ENCODE measurements around a stretch of chr17.

DNA sequence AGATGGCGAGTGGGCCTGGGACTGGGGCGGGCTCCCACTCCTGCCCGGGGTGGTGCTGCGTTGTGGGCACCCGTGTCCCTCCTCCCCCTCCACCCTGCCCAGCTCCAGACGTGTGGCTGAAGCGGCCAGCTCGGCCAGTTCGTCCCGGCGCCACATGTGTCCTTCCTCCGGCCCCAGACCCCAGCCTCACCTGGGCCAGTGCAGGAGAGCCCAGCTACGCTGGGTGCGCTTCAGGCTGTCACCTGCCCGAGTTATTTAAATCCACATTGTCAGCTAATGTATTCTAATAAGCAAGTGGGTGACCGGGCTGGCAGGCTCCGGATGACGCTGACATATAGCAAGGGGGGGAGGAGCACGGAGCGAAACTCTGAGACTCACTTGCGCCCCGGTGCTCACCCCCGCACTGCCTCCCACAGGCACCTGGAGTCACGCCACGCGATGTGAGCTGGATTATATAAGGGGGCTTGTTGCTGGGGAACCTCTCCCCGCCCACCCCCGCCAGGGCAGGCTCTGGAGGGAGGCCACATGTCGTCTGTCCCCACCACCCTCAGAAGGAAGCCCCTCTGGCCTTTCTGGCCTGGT, 7.2 kb upstream of the BAIAP2 start:
- PRO-cap, result no peak
- RAMPAGE, long total RNA, 3 experiments, result no peak in any of the 3 experiments

DNA sequence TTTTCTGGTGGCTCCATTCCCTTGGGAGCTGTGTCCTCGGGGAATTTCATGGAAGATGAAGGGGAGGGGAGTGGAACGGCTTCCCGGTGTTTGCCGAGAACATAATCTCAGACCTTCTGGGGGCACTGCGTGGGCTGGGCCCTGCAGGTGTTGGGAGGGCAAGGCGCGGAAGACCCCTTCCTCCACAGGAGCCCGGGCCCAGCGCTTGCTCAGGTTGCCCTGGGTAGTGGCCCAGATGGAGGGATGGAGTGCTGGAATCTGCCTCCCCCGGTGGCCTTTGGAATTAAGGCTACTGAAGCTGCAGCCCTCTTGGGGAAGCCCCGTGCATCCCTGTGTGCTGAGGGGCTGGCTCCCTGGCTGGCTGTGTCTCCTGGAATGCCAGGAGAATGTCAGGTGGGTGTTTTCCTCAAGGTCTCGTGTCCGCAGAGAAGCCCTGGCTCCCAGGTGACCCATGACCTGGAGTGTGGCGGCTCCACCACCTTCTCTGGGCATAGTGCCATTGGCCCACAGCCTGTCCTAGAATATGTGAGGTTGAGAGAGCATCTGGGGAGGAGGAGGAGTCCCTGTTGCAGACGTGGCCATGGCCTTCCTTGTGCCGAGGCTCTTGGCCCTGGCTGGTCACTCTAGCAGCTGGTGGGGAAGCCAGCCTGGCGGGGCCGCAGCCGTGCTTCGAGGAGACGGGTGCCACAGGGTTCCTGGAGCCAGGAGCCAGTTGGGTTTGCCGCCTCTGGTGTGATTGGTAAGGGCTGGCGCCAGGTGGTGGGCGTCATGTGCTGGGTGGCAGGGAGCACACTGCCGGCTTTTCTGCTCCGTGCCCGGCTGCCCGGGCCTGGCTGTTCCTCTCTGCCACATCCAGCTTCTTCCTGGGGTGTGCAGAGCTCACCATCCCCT, 3.2 kb downstream of the BAIAP2 start:
- PRO-cap, result no peak
- RAMPAGE, long total RNA, 3 experiments, result no peak in any of the 3 experiments

- PRO-cap, result no peak
- RAMPAGE, long total RNA, 3 experiments, result no peak in any of the 3 experiments
Measured at GRCh38 chr17:81039705-81040666, 5.0 kb downstream of the BAIAP2 start.

GRCh38 chr17:81048573-81049166, 13.7 kb downstream of the BAIAP2 start:
- PRO-cap, result no peak
- RAMPAGE, long total RNA, 3 experiments, result no peak in any of the 3 experiments

DNA sequence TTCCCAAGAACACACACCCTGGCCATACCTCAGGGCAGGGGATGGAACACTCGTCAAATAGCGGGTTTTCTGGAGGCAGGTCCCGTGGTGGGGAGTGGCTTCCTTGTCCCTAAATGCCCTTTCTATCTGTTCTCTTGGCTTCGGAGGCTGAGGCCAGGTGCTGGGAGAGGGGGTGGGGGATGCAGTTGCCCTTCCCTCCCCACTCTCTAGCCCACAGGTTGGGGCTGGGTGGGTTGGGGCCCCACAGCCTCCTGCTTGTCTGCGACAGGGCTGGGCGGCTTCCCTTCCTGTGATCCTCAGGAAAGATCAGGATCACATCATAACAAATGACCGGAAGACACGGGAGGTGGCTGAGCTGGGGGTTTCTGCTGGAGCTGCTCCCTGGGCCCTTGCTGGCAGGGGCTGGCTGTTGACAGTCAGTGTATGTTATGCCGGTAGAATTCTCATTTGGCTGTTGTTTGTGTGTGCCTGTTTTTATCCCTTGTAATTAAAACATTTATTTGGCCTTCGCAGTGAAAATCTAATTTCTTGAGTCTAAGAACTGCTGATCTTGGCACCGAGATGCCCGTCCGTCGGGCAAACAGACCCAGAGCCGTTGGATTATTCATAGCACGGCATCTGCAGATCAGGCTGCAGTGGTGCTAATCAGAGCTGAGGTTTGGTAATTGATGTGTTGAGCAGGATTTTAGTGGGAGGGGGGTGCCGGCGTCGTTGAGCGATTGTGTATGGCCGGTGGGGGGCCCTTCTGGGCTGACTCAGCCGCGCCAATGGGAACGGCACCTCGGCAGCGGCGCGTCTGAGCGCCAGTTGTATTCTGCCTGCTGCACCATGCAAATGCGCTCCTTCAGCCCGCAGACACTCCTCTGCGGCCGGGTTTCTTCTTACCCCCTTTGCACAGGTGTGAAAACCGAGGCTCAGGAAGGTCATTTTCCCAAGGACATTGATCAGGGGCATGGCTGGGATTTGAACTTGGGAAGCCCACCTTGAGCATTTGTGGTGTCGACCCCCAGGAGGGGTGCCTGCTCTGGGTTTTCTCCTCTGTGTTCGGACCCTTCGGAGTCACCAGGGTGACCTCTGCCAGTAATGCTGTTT, 18.0 kb downstream of the BAIAP2 start:
- PRO-cap, result no peak
- RAMPAGE, long total RNA, 3 experiments, result no peak in any of the 3 experiments

DNA sequence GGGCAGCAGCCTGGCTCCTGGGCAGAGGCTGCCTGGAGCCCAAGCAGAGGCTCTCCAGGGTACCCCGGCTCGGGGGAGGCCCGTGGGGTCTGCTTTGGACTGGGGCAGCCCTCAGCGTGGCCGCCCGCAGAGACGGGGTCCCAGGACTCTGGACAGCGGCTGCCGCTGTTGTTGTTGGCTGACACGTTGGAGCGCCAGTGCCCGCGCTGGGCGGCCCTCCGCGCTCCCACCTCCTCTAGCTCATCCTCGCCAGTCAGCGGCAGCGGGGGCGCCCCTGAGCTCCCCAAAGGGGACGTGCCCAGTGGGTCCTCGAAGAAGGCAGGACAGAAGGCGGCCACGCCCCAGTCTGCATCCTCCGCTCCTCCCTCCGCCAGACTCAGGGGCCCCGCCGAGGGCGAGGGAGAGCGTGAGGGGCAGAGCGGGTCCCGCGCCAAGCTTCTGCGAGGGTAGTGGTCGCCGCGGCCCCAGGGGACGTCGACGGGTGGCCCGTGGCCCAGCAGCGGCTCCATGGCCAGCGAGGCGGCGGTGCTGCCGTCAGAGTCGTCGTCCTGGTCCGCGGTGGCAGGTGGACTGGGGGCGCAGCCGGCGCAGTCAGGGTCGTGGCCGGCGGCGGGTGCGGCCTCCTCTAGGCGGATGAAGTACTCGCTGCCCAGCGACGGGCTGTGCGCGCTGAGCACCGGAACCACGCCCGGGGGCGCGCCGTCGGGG, 43.4 kb upstream of the PVALEF start:
- PRO-cap, result no peak
- RAMPAGE, long total RNA, 3 experiments, result no peak in any of the 3 experiments

DNA sequence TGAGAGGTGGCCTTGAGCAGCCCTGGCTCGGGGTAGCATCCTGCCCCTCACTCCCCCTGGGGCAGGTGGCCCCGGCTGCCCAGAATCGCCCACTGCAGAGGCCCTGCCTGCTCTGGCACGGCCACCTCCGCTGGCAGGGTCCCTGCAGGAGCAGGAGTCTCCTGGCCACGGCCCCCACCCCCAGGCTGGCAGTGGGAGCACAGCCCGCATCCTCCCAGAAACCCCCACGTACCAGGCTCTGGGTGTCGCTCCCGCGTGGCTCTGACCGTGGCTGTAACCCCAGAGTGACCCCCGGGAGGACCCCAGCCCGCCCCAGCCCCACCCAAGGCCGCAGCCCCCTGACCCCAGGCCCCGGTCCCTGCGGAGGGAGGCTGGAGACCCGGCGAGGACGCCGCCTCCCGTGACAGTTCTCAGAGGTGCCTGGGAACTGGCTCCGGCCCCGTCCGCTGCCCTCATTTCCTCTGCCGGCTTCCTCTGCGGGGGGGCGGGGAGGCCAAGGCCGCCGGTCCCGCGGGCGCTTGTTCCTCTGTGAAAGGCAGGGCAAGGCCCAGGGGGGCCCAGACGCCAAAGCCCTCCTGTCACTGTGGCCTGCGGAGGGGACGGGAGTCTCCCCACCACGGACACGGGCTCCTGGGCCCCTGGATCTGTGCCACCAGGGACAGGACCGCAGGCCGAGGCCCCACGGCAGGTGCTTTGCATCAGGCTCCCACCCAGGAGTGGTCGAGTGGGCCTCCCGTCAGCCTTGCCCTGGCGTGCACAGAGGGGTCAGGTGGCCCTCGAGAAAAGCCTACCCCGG, 5.1 kb upstream of the PVALEF start:
- PRO-cap, result bidirectional peak, plus-strand start at position 477 of the sequence, minus-strand start at position 463 of the sequence
- RAMPAGE, long total RNA, 3 experiments, result no peak in any of the 3 experiments

GRCh38 chr17:81164270-81164814, 965 bp upstream of the PVALEF start:
- PRO-cap, result no peak
- RAMPAGE, long total RNA, 3 experiments, result no peak in any of the 3 experiments

DNA sequence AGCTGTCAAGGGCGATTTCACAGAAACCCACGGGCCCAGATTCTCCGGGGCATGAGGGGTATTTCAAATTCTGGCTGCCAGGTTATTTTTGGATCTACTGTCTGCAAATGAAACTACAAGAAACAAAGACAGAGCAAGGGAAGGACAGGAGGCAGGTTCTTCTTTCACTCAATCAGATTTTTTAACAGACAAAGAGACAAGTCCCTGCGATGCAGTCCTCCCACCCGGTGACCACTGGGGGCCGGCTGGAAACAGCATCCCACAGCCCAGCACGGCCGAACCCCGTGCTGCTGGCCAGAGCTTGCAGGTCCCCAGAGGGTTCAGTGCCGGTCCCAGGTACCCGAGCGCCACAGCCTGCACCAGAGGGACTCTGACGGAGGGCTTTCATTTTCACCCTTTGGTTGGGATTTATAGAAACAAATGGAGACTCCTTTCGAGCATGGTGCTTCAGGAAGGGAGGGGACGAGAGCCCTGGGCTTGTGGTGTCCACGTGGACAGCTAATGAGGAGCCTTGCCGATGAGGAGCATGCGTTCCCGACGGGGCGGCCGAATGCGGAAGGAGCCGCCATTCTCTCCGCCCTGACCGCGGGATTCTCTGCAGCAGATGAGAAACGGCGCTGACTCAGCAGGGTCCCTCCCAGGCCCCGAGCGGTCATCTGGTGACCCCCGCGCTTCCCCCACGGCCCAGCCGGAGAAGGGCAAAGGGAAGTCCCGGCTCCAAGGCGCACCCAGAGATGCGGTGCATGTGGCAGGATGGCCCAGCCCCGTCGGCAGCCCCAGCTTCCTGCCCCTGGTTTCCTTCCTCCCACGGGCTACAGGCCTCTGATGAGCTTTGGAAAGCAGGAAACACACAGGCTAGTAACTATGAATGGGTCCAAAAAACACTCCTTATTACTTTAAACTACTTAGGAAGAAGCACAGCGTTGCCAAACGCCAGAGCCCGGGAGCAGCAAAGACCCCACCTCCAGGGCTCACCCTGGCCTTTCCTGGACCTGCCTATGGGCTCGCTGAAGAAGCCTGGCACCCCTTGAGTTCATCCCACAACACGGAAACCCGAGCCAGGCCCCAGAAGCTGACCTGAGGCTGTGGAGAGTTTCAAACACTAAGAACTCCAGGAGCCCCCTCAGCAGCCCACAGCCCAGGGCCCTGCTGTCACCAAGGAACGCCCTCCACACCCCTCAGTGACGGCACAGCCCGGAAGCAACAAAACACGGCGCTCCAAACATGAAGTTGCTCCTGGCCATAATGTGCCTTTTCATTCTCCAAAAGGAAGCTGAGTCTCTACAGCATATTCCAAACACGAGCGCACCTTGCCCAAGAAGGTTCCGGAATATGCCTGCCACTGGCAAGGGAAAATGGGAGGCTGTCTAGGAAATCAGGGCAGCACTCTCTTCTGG, 9.6 kb downstream of the SLC38A10 start:
- PRO-cap, result no peak
- RAMPAGE, long total RNA, 3 experiments, result no peak in any of the 3 experiments

DNA sequence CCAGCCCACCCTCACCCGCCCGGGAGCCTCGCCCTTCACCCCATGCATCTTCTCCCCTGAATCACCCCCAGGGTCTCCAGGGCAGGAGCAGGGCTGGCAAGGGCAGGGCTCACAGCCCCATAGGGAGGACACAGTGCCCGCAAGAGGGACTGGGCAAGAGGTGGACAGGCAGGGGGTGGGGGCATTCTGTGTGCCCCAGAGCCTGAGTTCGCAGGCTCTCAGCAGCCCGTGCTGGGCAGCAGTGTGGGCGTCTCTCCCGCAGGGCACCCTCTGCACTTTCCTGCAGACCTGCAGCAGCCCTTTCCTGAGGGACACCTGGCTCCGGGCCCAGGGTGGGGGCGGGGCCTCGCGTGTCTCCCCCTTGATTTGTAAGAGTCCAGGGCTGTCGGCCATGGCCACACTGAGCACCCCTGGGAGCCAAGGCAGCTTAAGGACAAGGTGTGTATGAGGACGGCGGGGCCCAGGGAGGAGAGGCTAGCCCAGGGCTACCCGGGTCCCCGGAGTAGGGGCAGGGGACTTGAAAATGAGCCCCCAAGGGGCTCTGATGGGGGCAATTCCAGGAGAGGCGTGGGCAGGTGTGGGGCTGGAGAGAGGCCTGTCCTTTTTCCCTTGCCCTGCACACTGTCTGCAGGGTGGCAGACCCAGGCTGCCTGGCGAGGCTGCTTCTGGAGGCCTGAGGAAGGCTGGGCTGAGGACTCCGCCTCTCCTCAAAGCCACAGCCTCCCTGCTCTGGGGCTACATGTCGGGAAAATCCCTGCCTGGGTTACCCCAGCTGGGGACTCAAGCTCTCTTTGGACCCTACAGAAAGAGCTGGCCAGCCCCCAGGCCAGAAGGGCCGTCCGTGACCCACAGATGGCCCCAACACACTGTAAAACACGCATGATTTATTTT, 33.5 kb upstream of the SLC38A10 start:
- PRO-cap, result no peak
- RAMPAGE, long total RNA, 3 experiments, result no peak in any of the 3 experiments

- PRO-cap, result unidirectional peak, minus-strand start at chr17:81341827
- RAMPAGE, long total RNA, 3 experiments, result no peak in any of the 3 experiments
Measured at GRCh38 chr17:81341702-81342356, 46.7 kb upstream of the SLC38A10 start.

DNA sequence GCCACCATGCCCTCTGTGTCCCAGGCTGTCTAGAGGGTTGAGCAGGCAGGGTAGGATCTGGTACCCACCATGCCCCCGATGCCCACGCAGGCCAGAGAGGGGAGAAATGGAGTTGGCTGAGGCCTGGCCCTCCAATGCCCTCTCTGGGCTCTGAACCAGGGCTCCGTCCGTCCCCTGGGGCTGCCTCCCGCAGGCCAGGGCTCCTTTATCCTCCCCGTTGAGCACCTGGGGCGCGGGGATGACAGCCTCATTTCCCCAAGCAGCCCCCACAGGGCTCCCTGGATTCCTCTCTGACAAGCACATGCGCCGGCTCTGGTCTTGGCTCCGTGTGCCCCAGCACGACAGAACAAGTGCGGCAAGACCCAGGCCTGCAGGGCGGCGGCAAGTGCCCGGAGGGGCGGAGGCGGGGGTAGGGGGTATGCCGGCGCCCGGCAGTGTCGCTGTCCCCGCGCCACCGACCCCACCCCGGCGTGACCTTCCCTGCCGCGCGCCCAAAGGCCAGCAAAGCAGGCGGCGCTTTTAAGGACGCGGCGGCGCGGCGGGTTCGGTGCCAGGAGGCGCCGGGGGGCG, 8.9 kb upstream of the BAHCC1 start:
- PRO-cap, result no peak
- RAMPAGE, long total RNA, 3 experiments, result no peak in any of the 3 experiments

DNA sequence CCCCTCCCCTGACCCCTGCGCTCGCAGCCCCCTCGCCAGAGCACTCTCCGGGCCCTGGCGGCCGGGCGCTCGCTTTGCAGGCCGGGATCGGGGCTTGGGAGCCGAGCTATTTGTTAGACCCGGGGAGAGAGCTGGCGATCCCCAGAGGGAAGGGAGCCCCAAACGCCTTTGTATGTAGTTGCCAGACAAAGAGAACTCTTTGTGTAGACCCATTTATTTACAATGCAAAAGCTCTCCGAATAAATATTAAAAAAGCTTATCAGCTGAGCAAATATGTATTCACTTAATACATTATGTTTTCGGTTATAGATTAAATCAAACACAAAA, 2.4 kb downstream of the BAHCC1 start:
- PRO-cap, result no peak
- RAMPAGE, long total RNA, 3 experiments, result no peak in any of the 3 experiments

GRCh38 chr17:81417295-81418269, 22.3 kb downstream of the BAHCC1 start:
- PRO-cap, result bidirectional peak, plus-strand start at chr17:81417639, minus-strand start at chr17:81417488; bidirectional peak, plus-strand start at chr17:81417857, minus-strand start at chr17:81417685
- RAMPAGE, long total RNA, 3 experiments, result no peak in any of the 3 experiments

DNA sequence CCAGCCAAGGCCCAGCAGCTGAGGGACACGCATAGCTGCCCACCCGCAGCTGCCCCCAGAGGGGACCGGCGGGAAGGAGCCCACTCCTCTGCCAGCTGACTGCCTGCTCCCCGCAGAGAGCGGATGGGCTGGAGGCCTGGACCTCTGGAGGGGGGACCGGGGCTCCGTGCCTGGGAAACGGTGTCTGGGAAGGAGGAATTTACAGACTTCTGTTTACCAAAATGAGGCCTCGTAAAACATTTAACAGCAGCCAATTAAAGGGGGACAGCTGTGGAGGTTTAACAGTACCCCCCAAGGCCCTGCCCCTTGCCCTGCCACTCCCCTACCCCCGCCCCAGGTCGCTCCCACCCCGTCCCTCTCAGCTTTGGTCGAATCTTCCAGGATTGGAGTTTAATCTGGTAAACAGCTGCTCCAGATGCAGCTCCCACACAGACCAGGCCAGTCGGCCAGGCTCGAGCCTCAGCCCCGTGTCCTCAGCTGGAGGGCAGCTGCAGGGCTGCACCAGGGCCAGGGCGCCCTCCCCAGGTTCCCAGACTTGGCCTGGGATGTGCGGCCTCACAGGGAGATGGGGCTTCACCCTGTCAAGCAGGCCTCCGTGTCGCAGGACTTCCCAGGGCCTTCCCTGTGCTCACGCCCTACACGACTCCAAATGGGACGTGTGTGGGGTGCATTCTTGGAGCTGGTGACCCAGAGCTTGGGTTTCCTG, 41.2 kb downstream of the BAHCC1 start:
- PRO-cap, result no peak
- RAMPAGE, long total RNA, 3 experiments, result no peak in any of the 3 experiments

GRCh38 chr17:81483836-81485091, 28.3 kb downstream of the ACTG1 start:
- PRO-cap, result no peak
- RAMPAGE, long total RNA, 3 experiments, result no peak in any of the 3 experiments

- PRO-cap, result no peak
- RAMPAGE, long total RNA, 3 experiments, result no peak in any of the 3 experiments
Measured at GRCh38 chr17:81508970-81509965, 3.3 kb downstream of the ACTG1 start.

- PRO-cap, result unidirectional peak, minus-strand start at chr17:81552891; bidirectional peak, plus-strand start at chr17:81553232, minus-strand start at chr17:81553130
- RAMPAGE, long total RNA, 3 experiments, result no peak in any of the 3 experiments
Measured at GRCh38 chr17:81552803-81553209, 653 bp upstream of the FAAP100 start.

GRCh38 chr17:81653369-81653900, 2.9 kb downstream of the PDE6G start:
- PRO-cap, result no peak
- RAMPAGE, long total RNA, 3 experiments, result start-site peak on the minus strand in 1 of 3 experiments, at chr17:81653709-81653713 at its widest, 12 reads per replicate

DNA sequence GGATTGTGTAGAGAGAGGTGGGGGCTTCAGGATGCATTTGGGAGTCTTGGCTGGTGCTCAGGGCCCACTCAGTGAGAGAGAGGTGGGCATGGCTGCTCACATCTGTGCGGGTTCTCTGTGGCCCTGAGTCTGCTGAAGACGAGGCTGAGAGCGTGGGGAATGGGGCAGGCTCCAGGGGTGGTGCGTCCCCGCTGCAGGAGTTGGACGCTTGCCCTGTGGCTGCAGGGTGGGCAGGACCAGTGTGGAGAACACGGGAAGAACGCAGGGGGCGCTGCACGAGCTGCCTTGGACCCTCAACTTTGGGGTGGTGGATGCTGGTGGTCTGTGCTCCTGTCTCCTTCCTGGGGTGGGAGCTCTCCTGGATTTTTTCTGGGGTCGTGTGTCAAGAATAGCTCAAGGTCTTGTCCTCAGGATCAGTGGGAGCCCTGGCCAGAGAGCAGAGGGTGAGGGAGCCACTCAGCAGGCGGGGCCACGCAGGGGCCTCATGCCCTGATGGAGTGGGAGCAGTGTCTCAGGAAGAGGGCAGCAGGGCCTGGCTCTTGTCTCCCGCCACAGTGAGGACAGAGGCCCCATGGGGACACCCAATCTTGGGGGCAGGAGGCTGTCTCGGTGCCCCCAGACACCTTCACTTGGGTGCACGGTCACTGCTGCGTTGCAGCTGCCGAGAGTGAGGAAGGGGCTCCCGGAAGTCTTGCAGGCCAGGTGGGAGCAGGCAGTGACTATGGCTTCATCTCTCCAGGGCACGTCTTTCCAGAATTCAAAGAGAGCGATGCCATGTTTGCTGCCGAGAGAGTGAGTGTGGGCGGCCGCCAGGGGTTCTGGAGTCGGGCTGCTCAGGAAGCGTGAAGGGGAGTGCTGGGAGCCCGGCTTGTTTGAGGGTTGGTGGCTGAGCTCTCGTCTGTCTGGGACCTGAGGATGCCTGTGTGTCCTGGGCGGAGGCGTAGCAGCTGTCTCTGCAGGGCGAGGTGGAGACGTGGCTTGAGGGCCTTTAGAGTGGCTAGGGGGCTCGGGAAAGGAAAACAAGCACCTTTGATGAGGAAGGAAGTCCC, 6.0 kb downstream of the HGS start:
- PRO-cap, result no peak
- RAMPAGE, long total RNA, 3 experiments, result no peak in any of the 3 experiments